Progenitor cell of endocrine pancreas (in vitro differentiated cells): ENCODE data around the genes GFAP and HEXIM2.

DNA sequence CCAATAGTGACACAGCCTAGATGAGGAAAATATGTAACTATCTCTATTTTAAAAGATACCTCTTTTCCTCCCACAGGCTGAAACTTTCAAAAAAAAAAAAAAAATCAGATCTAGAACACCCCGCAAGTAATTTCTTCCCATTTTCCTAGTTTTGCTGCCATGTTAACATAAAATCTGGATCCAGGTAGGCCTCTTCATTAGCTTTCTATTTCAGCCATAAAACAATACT is 11.5 kb downstream of the CCDC43 start:
- PRO-cap, result no peak

DNA sequence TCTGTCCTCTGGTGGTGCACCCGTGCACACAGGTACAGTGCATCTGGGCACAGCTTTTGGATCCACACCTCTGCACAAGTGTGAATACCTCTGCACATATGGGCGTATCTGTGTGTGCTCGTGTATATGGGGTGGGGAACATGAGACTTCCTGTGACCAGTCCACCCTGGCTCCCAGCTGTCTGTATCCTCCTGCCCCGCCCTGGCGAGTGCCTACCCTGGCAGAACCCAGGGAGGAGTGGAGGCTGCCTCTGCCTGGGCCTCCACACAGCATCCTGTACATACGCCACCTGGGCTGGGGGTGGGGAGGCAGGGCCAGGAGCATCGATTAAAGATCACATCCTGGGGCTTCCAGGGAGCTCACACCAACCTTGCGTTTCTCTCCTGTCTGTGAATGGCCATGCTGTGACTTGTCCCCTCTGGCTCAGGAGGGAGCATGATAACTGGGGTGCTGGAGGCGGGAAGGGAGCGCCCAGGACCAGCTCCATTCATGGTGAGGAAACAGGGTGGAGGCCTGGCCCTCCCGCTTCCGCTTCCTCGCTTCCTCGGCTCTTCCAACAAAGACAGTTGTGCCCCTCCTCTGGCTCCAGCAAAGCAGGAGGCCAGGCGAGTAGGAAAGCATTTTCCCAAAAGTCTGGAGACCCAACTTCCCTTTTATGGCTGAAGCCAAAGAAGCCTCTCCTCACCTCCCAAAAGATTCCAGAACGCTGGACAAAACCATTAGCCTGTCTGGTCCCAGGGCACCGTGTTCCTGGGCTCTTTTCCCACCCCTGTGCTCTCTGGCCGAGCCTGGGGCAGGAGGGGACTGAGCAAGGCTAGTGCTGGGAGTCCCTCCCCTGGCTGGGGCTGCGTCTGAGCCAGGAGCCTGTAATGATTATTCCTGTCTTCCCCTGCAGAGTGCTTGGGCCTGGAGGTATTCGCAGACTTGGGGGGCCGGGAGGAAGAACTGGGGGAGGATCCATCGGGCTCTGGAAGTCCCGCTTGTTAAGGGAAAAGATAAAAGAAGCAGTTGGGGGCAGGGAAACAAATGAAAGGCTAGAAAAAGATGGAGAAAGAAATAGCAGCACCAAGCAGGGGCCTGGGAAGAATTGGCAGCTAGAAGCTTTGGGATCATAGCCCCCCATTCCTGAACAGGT is 23.1 kb downstream of the ADAM11 start:
- PRO-cap, result no peak

DNA sequence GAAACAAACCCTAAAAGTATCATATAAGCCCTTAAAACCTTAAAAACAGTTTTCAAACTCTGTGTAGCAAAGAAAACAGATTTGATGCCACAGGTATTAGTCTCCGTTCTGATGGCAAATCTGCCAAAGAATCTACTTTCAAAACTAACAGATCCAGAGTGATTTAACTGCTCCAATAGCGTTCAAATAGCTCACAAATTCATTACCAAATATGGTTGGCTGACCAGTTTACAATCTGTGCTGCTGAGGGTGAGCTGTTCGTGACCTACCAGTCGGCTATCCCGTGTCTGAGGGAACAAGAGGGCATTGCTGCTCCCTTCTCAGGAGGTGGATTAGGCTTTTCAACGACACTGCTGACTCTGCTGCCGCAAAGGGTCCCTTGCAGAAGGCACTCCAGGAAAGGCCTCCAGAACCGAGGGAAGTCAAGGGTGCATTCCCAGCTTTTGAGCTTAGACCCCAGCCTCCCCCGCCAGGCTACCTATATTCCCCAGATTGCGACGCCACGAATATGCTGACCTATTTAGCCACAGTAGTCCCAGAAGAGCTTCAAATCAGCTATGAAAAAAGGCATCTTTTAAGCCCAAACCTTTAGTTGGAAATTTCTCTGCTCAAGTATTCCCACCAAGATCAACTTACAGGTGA is 32.3 kb downstream of the GJC1 start:
- PRO-cap, result no peak

GRCh38 chr17:44804265-44804703 is 25.8 kb downstream of the GJC1 start:
- PRO-cap, result no peak

DNA sequence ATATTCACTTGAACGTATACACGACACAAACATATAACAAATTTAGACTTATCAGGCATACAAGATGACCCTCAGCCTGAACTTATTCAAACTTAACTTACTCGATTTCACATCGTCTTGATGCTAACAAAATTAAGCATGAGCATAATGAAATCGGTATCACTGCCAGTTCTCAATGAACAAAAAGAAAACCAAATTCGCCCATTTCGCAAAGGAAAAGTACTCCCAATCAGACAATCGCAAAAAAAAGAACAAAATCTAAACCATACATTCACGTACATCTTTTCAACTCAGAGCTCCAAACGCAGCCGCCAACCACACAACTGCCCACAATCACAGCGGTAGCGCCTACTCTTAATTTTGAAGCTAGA is 1.1 kb downstream of the GJC1 start:
- PRO-cap, result no peak

DNA sequence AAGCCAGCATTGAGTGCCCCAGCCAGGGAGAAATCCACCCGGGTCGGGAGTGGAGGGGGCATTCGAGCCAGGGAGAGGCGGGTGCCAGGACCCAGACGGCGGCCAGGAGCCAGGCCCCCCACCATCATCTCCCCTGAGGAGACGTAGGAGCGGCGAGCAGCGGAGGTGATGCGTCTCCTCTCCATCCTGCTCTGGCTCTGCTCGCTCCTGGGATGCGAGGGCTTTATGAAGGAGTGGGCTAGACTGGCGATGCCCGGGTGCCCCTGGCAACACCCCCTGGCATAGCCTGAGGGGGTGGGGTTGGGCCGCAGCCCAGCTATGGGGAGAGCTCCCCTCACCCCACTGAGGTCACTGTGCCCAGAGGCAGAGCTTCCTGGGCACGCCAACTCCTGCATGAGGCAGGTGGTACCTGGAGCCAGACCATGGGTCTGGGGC is at the start of gene GFAP:
Gene GFAP, minus strand, starts transcription at position 199 of the 435 bp plus-strand sequence.
- PRO-cap, result no peak

DNA sequence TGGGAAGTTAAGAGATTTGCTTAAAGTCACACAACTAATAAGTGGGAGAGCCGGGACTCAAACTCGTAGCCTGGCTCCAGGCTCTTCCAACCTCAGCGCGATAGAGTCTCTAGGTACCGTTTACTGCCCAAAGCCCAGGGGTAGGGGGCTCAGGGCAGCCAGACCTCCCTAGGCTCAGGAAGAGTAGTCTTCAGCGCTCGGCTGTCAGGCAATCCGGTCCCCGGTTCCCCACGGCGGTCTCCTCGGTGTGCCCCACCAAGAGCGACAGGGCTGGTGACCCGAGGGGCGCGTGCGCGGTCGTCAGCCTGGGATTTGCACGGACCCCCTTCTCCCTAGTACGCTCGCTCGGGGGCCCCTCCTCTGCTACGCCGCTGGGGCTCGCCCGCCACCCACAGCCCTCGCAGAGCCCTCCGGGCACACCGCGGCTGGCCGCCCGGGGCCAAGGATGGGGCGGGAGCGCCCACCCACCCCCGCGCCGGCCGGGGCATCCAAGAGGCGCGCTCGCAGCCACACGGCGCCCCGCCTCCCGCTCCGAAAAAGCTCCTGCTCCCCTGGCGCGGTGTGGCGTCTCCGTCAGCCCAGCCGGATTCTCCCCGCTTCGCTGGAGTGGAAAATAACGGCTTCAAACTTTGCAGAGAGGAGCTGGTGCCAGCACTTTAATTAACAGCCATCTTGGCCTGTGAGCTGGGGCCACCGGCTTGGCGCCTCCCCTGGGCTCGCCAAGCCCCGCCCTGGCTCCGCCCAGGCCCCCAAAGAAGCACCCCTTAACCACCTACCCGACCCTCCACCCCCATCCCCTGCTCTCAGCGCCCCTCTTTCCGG is 2.1 kb upstream of the C1QL1 start:
- PRO-cap, result no peak

DNA sequence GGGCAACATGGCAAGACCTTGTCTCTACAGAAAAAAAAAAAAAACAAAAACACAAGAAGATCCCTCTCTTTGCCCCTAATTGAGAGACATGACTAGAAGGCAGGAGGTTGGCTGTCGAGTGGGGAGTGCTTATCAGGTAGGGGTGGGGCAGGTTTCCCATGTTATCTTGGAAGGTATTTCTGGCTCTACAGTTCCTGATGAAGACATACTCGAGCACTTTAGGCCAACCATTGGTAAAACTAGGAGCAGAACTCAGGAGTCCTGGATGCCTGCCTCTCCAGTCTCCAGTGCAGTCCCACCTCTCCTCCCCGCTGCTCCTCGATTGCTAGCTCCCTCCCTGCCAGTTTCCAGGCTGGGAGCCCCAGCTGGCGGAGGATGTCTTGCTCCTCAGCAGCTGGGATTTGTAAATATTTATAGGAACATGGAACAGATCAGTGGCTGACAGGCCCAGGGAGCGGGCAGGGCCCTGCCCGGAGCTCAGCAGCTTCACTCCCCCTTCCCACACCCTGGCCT is 11.3 kb upstream of the C1QL1 start:
- PRO-cap, result no peak

DNA sequence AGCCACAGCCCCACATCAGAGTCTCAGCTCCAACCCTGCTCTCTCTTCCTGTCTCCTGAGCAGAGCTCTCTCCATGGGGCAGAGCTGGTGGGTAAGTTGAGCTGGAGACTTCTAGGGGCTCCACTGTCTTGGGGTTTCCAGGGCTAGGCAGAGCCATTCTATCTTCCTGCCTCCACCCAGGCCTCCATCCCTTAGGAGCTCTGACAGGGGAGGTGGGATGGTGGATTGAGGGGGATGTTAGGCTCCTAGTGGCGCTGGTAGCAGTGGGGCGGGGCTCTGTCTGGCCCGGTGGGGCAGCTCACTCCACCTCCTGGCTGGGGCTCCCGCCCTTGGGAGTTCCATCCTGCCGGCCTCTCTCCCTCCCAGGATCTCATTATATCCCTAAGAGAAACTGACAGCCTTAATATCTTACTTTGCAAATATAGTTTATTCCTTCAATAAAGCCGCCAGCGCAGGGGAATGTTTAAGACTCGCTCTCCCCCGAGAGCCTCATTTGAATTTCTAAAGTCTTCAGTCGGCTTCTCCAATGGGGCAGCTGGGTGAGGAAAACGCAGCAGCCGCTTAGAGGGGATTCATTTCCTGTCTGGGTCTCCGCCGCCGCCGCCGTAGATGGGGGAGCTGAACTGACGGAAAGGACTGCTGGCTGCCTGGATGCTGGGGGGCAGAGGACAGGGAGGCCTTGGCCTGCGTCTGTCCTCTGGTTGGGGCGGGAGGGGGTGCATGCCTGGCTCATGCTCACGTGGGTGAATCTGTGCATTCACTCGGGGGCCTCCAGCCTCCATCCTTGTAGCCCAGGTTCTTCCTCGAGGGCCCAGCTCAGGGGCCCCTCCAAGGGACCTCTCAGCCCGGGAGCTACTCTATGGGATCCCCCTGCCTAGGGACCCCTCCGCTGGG is 19.4 kb upstream of the C1QL1 start:
- PRO-cap, result no peak

- PRO-cap, result no peak
Measured at GRCh38 chr17:45098829-45099317, 33.4 kb downstream of the PLCD3 start.

DNA sequence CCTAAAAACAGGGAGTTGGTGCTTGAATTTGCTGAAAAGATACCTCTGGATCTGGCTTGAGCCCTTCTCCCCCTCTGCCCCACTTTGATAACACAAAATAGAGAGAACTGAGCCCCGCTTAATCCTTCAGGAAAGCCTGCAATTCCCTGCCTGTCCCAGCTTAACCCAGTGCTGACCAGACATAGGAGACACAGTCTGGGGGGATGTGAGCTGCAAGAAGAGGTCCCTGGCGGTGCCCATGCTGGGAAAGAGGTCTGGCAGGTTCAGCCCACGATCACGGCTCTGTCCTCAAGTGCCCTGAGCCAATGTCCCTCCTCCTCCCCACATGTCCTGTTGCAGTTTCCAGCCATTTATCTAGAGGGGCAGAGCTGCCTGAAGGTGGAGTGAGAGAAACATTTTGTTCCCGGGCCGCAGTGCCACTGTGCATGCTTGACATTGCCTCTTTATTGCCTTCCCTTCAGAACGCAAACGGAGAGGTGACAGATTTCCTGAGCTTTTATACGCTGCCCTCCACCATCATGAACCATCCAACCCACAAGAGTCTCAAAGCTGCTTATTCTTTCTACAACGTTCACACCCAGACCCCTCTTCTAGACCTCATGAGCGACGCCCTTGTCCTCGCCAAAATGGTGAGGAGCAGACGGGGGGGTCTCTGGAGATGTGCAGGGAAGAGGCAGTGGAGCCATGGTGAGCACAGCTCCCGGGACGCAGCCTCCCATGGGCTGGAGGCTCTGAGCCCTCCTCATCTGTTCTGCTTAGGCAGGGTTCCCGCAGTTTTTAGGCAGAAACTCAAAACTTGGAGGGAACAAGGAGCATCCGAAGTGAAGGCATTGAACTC is 28.8 kb downstream of the PLCD3 start:
- PRO-cap, result no peak

DNA sequence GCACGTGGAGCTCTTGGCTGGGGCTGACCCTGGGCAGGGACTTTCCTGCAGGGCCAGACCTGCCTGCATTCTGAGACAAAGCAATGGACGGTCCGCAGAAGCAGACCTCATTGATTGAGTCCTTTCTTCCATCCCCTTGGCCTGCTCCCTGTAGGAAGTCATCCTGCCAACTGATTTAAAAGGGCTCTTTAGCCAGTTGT is 26.2 kb downstream of the PLCD3 start:
- PRO-cap, result no peak

GRCh38 chr17:45114755-45115305 is 17.5 kb downstream of the PLCD3 start:
- PRO-cap, result no peak

GRCh38 chr17:45123890-45124338 is 8.4 kb downstream of the PLCD3 start:
- PRO-cap, result no peak

- PRO-cap, result no peak
Measured at GRCh38 chr17:45142771-45143668, 5.3 kb upstream of the HEXIM1 start.

GRCh38 chr17:45147146-45148012 is 896 bp upstream of the HEXIM1 start:
- PRO-cap, result bidirectional peak, plus-strand start at chr17:45147606, minus-strand start at chr17:45147417; bidirectional peak, plus-strand start at chr17:45147916, minus-strand start at chr17:45147942

- PRO-cap, result bidirectional peak, plus-strand start at chr17:45161633, minus-strand start at chr17:45161501
Measured at GRCh38 chr17:45161326-45161760, 332 bp upstream of the HEXIM2 start.

DNA sequence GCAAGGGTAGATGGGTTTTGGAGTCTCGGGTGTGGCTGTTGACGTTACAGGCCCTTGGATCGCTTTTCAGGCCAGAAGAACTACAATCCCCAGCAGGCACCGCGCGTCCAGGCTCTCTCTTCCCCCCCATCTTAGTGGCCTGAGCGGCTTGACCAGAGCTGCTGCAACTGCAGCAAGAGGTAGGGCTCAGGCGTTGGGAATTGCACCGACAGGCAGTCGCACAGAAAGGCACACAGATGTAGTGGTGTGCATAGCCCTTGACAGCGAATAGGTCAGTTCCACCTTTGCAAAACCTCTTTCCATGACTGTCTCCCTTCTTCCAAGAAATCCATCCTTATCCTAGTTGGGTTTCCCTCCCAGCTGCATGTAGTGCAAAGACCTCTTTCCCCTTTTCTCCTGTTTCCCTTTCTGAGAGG is at the start of gene HEXIM2:
Gene HEXIM2, plus strand, starts transcription at position 115 of the 416 bp plus-strand sequence.
- PRO-cap, result unidirectional peak, plus-strand start at position 155 of the sequence

GRCh38 chr17:45227882-45228715 is 6.4 kb downstream of the FMNL1 start:
- PRO-cap, result no peak

GRCh38 chr17:45235856-45236348 is 14.2 kb downstream of the FMNL1 start:
- PRO-cap, result no peak